Colonic mucosa (tissue), 1 donor: ENCODE measurements around a stretch of chr17.

DNA sequence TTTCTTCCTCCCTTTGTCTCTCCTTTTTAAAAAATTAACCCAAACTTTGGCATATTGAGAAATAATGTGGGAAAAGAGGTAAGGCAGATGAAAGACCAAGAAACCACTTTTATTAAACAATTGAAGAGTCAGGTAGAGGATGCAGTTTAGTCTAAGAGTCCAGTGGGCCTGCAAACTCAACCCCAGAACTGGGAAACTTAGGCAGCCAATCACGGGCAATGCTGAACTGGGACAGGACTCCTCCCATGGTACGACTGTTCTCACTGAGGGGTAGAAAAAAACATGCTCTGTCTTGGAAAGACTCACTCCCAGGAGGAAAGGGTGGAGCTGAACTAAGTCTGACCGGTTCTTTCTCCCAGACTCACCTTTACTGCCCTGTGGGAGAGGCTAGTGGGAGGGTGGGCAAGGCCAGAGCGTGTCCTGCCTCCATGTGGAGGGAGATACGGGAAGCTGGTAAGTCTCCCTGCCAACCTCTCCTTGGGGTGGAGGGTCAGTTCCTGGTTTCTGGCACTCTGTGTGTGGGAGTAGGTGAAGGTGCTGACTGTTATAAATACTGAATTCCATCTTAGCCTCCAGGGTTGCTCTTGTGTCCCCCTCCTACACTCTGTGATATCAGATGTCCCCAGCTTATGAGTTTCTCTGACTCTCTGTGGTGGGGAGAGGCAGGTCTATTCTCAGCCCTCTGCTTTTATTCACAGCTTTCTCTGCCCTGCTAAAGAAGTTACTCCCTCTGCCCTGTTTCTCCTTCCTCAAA is 26.7 kb upstream of the FAM20A start:
- PRO-cap, result no peak

- PRO-cap, result no peak
Measured at GRCh38 chr17:68820795-68821559, 134.2 kb downstream of the ABCA8 start.

GRCh38 chr17:68937755-68938522 is 17.3 kb downstream of the ABCA8 start:
- PRO-cap, result no peak

DNA sequence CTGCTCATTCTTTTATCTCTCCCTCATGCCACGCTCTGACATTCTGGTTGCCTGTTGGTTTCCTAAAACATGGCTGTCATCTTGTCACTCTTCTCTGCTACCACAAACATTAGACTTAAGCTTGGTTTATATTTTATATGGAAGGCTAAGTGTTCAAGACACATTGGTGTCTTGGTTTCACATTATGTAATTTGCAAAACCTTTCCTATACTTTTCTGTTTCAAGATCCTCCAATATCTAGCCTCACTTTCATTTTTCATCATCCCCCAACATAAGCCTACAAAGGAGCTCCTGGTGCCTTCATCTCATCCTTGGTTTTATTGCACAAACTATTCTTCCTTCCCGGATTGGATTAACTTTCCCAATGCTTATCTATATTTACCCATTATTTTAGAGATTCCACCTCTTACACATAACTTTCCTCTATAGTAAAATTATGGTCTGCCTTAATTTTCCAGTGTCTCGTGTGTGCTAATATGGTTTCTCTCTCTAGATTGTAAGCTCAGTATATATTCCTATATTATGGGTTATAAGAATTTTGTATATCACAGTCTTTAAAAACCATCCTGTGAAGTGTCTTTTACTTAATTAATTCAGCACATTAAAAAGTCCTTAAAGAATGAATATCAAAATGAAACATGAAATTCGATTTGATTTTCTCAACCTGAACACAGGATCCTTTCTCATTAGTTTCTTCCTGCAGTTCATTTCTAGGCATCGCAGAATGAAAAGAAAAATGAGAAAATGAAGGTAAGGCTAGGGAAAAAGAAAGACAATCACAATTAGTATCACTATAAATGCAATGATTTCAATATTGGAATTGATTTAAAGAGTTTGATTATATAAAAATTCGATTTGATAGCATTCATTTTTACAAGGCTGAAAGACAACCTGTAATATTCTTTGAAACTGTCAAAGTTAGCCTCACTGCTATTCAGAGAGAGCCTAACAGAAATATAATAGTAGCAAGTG is 36.6 kb upstream of the ABCA8 start:
- PRO-cap, result no peak

DNA sequence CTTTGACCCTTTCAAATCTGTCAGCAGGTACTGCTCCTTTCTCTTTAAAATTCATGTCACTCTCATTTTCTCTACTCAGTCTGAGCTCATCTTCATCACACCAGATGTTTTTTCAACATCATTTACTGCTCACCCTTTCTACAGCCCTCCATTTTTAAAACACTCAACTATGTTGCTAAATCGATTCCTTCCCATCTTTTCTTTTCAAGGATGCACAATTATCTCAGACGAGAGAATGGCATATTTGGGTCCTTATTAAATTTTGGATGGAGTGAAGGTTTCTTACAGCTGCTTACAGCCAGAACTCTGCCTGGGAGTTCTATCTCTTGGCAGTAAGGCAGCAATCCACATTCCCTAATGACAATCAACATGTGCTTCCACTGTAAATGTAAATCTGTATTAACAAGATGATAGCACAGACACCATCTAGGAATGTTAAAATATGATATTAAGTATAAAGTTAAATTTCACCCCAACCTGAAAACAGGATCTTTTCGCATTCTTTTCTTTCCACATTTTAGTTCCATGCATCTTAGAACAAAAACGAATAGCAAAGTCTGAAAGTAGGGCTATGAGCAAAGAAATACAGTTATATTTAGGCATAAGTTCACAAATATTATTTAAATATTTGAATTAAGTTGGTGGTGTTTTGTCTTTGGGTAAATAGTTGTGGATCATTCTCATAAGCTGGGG is 27.1 kb upstream of the ABCA9 start:
- PRO-cap, result no peak

- PRO-cap, result no peak
Measured at GRCh38 chr17:69093217-69093947, 32.7 kb upstream of the ABCA9 start.

- PRO-cap, result bidirectional peak, plus-strand start at chr17:69470988, minus-strand start at chr17:69470767
Measured at GRCh38 chr17:69470464-69470888, 56.0 kb downstream of the MAP2K6 start.

GRCh38 chr17:69900596-69901018 is 174.4 kb upstream of the KCNJ16 start:
- PRO-cap, result no peak

DNA sequence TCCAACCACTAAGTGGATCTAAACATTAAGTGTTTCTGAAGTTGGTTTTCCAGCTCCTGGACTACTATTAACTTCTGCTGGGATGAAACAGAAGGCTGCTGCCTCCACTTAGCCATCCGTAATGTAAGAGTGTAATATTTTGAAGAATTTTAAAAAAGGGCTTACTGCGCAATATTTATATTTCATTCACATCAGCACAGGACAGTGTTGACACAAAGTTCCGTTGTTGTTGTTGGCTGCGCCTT is 167.7 kb upstream of the KCNJ16 start:
- PRO-cap, result no peak

GRCh38 chr17:70435162-70435446 is 265.8 kb downstream of the KCNJ2 start:
- PRO-cap, result bidirectional peak, plus-strand start at chr17:70435363, minus-strand start at chr17:70435240

GRCh38 chr17:71966196-71966850 is 154.5 kb upstream of the SOX9 start:
- PRO-cap, result no peak

DNA sequence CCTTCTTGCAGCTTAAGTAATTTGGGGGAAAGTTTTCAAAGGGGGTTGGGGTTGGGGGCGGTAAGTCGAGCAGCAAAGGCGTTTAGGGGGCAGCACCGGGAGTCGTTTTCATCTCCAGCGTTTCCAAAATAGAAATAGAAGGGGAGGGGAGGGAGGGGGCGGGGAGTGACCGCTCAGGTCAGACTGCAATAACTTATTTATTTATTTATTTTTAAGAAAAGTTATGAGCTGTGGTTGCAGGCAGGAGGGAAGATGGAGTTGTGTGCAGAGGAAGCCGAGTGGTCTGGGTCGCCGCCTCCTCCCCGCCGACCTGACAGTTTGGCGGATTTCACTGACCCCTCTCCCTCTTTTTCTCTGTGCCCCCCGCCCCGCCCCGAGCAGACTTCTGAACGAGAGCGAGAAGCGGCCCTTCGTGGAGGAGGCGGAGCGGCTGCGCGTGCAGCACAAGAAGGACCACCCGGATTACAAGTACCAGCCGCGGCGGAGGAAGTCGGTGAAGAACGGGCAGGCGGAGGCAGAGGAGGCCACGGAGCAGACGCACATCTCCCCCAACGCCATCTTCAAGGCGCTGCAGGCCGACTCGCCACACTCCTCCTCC is 1.6 kb downstream of the SOX9 start:
- PRO-cap, result bidirectional peak, plus-strand start at position 255 of the sequence, minus-strand start at position 109 of the sequence; bidirectional peak, plus-strand start at position 477 of the sequence, minus-strand start at position 312 of the sequence

GRCh38 chr17:72338733-72339604 is 218.1 kb downstream of the SOX9 start:
- PRO-cap, result no peak

DNA sequence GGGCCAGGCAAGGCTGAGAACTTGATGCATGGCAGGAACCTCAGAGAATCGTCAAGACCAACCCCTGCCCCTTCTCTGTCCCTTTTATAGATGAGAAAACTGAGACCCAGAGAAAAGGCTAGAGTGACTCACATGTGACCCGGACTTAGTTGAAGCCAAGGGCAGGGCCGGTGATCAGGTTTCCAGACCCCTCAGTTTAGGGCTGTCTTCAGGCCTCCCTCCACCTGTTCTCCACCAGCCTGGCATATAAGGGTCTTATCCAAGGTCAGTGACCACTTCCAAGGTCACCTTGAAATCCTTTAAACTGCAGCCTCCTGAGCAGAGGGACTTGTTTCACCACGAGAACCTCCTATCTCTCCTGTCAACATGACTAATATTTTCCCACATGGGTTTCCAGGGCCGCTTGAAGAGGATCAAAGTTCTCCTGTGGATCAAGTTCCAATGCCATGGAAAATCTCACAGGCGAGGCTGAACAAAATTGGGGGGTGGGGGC is 279.3 kb downstream of the SOX9 start:
- PRO-cap, result no peak

DNA sequence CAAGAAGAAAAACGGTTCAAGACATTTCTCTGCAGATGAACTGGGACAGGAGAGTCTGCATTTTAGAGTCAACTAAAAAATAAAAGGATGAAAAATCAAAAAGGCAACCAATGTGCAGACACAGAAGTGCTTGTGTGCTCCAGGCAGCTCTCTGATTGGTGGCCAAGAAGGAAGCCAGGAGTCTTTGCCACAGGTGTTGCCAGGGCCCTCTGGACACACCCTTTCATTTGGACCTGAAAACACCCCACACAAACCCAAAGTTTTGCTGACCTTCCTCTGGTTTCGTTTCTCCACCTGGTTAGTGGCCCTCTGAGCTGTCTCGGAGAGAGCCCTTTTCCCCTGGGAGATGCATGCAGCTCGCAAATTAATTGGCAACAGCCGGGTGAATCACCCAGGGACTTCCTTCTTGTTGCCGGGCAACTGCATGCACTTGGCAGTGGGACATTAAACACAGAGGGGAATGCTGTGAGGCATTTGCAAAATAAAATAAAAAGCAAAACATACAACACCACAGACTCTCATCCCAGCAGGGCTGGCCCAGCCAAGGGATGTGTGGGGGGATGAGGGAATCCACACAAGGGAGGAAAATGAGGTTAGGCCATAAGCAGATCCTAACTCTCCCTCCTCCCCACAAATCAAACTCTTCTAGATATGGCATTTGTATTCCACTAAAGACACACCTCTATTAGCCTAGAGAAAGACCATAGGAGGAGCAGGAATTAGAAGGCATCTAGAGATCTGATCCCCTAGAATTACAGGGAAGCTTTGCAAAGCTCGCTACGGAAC is 286.6 kb downstream of the SOX9 start:
- PRO-cap, result unidirectional peak, minus-strand start at position 157 of the sequence

DNA sequence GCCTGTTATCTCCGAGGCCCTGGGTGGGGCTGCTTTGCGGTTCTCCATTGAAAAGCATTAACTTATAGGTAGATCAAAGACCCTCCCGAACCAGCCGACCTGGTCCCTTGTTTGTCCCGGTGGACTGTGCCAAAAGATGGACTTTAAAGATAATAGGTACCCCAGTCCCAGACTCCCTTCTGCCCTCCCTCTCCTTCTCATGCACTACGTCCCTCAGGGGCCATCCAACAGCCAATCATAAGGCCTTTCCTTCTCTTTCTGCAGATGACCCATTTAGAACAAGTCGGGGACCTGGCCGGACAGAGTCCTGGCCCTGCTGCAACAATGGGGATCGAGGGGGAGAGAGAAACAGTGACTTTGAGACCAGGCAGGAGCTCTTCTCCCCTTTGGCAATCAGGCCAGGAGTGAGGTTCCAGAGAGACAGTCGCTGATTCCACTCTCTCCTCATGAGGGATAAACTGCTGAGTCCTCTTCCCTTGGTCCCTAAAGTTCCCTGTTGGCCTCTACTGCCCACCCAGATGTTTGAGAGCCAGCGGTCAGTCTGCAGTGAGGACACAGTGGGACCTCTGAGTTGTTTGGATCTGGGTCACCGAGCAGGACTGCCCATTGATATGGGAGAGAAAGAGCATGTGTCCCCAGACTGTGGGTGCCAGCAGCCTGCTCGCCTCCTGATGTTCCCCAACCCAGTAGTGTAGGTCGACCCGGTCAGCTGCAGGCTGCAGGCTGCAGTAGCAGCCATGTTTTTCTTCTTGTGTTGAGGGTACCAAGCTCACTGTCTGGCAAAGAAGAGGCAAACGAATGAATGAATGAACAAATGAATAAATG is 292.9 kb downstream of the SOX9 start:
- PRO-cap, result no peak

GRCh38 chr17:72419979-72420346 is 299.1 kb downstream of the SOX9 start:
- PRO-cap, result unidirectional peak, minus-strand start at chr17:72420088

GRCh38 chr17:72466136-72466544 is 345.3 kb downstream of the SOX9 start:
- PRO-cap, result no peak

DNA sequence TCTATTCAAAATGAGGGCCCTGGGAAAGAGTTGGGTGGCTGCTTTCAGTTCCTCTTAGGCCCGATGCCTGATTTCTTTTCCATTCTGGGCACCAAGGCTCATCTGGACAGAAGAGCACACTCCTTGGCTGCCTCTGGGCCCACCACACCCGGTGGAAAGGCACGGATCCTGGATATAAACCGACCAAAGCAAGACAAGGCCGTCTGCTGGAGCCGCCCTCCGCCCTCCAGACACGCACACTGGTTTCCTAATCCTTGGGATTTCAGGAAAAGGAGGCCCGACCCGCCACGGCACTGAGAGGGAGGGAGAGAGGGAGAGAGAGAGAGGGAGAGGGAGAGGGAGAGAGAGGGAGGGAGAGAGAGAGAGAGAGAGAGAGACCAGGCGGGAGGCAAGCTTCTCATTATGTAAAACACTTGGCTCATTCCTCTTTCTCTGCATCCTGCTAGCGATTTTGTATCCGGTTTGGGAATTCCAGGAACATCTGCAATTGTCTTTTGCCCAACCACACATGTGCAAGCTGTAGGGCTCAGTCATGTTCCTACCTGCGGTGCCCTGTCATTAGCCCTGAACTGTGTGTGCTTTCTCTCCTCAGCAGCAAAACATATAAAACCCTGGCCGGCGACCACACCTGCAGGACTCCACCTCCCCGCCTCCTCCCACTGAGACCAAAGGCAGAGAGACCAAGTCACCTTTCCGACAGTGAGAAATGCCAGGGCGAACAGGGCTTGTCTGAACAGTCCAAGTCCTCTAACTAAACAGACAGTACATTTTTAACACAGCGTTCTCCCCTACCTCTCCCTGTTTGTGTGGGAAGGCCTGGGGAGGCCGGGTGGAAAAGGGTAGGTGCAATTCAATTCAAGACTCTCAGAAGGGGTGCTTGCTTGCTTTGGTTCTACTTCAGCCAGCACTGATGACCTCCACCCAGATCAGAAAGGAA is 347.3 kb downstream of the SOX9 start:
- PRO-cap, result unidirectional peak, minus-strand start at position 241 of the sequence; bidirectional peak, plus-strand start at position 696 of the sequence, minus-strand start at position 571 of the sequence

- PRO-cap, result no peak
Measured at GRCh38 chr17:72488409-72488949, 367.7 kb downstream of the SOX9 start.